Measurements from ENCODE around the genes SEMG1, SLPI, EPPIN and WFDC10A.

DNA sequence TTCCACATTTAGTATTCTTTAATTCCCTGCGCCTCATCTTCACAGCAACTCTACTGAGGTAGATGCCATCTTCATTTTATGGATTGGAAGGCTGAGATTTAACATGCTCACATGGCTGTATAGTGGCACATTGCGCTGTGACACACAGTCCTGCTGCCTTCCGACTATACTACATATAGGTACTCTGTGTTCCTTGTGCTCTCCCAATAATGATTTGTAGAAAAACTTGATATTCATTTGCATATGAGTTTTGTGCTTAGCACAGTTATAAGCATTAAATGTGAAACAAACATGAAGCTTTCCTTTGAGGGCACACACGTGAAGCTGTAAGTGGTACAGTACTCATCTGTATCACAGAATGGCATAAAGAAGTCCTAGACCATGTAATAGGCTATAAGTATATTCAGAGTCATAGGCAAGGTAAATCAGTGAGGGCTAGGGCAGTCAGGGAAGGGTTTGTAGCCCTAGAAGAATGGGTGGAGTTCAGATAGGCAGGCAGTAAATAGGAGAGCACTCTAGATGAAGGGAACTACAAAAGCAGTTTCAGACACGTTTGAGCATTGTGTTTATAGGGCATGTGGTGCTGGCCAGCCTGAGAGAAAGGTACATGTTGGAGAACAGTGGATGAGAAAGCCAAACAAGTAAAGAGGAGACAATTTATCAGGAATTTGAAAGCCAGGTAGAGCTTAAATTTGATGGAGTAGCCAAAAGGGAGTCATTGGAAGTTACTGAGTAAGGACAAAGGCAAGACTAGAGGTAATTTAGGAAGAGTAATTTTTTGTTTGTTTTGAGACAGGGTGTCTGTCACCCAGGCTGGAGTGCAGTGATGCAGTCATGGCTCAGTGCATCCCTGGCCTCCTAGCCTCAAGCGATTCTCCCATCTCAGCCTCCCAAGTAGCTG, 9.4 kb downstream of the YWHAB start:
- PRO-cap: no peak

GRCh38 chr20:44907612-44908461, 2.0 kb upstream of the PABPC1L start:
- PRO-cap: no peak

DNA sequence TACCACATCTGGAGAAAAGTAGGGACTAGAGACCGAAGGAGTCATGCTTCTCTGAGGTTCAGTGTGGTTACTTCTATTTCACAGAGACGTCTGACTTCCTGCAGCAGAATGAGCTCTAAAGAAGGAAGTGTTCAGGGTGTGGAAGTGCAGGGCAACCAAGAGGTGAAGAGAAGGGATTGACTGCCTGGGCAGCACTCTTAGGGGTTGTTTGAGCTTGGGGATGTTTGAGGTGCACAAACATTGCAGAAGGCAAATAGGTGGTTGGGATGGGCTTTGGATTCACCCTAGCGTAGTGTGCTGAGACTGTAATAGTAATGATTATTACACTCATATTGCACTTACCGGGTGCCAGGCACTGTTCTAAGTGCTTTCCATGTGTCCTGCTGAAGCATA, 1.2 kb downstream of the STK4 start:
- PRO-cap: bidirectional peak, plus-strand start at position 128 of the sequence, minus-strand start at position 92 of the sequence

DNA sequence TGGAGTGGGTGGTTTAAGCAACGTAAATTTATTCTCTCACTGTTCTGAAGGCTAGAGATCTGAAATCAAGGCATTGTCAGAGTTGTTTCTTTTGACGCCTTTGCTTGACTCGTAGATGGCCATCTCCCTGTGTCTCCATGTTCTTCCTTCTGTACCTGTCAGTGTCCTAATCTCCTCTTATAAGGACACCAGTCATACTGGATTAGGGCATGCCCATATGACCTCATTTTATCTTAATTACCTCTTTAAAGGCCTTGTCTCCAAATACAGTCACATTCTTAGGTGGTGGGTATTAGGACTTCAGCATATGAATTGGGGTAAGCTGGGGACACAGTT, 2.5 kb downstream of the STK4 start:
- PRO-cap: no peak

GRCh38 chr20:45054943-45055206, 46.1 kb downstream of the KCNS1 start:
- PRO-cap: no peak

DNA sequence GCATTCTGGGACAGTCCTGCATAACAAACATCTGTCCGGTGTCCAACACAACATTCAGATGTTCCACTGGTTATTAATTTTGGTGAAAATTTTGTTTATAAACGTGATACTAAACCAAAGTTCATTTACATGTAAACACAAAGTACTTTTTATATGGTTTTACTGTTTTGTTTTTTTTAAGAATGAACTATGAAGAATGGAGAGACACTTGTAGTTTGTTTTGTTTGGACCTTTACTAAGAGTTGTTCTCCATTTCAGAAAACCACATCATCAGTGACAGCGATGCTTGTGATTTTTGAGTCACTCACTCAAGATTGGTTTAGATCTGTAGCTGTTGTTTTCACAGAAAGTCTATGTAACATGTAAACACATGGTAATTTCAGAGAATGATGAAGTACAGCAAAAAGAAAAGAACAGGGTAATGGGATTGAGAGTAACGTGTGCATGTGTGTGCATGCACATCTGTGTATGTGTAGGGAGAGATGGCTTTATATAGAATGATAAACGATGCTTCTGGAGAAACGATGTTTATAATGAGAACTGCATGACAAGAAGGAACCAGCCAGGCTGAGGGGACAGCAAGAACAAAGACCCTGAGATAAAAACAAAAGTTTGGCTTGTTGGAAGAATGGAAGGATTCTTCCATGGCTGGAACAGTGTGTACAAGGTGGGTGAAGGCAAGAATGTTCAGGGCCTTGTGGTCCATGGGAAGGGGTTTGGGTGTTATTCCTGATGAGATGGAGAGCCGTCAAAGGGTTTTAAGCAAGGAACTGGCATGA, 19.6 kb downstream of the KCNS1 start:
- PRO-cap: no peak

DNA sequence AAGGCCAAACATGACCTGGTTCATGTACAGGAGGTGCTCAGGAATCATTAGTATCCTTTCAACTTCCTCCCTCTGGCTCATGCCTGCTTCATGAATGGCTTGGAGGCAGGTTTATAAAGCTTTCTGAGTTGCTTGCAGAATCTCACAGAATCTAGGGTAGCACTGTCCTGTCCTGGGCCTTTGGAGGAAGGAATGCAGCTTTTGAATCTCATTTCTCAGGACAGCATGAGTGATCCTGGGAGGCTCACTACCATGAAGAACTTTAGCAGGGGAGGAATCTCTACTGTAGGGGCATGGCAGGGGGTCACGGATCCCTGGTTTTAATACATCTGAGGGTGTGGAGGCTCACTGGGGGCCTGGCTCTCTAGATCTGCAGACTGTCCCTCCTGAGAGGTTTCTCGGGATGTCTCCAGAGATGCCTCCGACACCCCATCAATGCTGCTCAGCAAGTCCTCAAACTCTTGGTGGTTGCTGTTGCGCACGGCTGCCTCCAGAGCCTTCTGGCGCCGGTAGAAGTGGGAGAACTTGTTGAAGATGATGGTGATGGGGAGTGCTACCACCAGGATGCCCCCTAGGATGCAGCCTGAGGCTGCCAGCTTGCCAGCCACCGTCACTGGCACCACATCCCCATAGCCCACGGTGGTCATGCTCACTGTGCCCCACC, 6.2 kb downstream of the KCNS1 start:
- PRO-cap: no peak

DNA sequence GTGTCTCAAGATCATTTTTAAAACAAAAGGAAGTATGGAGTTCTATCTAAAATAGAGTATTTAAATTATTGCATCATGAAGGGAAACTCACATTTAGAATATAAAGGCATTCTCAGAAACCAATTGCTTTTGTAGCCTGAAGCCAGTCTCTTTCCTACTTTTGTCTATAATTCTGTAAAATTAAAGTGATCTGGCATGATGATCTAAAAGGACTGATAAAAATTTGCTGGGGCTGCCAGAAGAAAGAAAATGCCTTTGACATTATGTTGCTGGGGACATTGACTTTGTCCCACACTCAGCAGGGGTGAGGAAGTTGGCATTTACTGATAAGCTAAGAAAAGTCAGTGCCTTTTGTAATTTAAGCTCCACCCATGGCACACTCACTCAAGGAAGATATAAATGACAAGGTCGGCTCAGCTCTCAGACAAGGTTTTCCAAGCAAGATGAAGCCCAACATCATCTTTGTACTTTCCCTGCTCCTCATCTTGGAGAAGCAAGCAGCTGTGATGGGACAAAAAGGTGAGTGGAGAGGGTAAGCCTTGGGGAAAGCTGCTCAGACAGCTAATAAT, at the start of gene SEMG1:
Gene SEMG1, plus strand, starts transcription at position 423 of the 569 bp plus-strand sequence.
- PRO-cap: no peak

DNA sequence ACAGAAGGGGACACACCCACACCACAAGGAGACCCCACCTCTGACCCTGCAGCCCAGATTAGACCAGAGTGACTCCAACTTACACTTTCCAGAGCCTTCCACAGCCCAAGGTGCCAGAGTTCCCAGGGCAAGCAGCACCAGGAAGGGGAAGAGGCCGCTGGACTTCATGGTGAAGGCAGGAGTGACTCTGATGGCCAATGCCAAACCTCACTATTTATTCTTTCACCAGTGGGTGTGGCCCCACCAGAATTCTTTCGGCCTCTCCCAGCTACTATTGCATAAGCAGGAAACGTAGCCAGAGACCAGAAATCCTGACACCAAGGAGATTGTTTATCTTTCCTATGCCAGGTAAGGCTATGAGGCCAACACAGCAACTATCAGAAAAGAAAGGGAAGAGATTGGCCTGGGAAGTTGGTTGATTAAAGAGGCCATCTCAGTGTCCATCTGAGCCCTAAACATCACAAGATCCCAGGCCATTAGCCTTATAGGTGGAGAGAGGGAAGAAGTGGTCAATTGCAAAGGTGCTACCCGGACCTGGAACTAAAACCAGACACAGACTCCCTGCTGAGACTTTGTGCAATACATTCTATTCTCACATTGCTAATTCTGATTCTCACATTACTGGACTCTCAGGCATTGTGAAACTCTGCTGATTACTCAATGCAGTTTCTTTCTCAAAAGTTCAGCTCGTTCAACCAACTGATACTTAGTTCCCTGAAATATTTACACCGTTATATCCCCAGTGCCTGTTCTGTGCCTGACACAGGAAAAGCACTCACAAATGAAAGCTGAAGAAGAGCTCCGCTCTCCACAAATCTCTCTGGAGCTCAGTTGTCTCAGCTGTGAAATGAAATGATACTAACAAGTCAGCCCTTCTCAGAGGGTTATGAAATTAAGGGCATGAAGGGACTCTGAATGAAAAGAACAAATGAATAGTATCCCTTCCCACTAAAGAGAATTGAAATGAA, at the start of gene SLPI:
Gene SLPI, minus strand, starts transcription at position 189 of the 968 bp plus-strand sequence.
- PRO-cap: unidirectional peak, minus-strand start at position 189 of the sequence

DNA sequence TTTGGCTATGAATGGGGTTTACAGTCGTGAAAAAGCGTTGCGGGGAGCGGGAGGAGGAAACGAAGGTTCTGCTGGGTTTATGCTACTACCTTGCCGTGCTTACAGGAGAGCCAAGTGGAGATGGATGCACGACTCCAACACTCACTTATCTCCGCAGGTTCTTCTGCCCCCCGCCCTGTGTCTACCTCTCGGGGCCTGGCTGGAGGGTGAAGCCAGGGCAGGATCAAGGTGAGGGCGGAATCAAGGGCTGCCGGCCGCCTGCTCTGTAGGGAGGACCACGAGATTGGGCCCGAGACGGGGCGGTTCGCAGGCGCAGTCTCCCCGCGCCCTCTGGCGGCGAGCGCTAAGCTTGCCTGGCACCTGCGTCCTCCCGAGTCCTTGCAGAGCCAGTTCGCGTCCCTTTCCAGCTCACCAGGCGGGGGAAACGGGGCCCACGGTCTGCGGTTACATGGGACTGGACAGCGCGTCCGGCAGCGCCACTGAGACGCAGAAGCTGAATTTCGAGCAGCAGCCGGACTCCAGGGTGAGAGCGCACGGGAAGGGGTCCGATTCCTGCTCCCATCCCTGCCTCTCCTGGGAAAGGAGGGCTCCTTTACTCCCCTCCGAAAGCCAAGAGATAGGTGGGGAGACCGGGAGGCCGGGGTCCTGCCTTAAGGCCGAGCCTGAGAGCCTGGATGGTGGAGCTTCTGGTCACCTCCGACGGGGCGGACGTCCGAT, 3.5 kb upstream of the MATN4 start:
- PRO-cap: no peak

- PRO-cap: no peak
Measured at GRCh38 chr20:45325471-45326300, 17.6 kb upstream of the MATN4 start.

- PRO-cap: no peak
Measured at GRCh38 chr20:45326301-45326782, 18.2 kb upstream of the MATN4 start.

DNA sequence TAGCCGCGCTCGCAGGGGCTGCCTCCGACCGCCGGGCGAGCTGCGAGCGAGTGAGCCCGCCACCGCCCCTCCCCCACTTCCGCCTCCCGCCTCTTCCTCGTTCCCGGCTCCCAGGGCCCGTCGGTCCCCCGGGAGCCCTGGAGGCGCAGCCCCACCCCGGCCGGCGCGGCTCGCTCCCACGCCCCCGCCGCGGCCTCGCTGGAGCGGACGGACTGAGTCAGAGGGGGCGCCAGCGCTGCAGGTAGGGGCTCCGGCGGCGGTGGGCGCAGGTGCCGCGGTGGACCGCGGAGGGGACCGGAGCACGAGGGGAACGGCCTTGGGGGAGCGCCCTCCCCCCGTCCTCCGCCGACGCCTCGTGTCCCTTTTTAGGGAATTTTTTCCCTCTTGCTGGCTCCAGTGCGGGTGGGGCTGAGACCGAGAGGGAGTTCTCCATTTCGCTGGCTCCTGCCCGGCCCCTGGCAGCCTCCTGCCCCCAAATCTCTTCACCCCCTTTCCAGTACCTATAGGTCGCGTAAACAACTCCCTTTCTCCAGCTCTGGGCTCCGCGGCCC, 1.5 kb upstream of the DBNDD2 start:
- PRO-cap: bidirectional peak, plus-strand start at position 206 of the sequence, minus-strand start at position 52 of the sequence

- PRO-cap: no peak
Measured at GRCh38 chr20:45408767-45409090, 640 bp downstream of the DBNDD2 start.

- PRO-cap: no peak
Measured at GRCh38 chr20:45447512-45447869, 22.1 kb upstream of the WFDC2 start.

- PRO-cap: bidirectional peak, plus-strand start at chr20:45500364, minus-strand start at chr20:45500133
Measured at GRCh38 chr20:45499882-45500678, 15.3 kb downstream of the SPINT3 start.

GRCh38 chr20:45547243-45547597, at the start of gene EPPIN:
TSS of gene EPPIN (minus strand) at chr20:45547401.
- PRO-cap: no peak

GRCh38 chr20:45629487-45629795, at the start of gene WFDC10A:
TSS of gene WFDC10A (plus strand) at chr20:45629739.
- PRO-cap: no peak

DNA sequence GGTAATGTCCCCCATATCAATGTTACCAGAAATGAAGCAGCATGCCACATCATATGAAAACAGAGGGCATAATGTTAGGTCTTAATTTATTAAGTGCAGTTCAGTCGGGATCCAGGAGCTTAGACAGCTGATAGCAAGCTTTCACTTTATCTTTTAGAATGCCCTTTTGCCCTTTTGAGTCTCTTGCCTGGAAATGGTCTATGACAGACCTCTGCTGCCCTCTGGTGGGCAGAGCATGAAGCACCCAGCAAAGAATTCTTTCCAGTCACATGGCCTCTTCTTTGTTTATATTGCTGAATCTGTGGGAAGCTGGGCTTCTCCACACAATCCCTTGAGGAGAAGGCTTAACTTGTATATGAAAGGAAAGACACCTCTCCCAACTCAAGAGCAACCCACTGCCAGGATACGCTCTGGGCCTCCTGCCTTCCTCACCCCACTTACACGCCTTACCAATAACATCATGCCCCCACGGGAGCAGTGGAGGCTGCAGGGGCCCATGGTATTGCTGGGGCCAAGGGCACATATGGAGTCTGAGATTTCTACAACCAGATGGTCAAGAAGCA, 20.5 kb downstream of the WFDC3 start:
- PRO-cap: no peak

DNA sequence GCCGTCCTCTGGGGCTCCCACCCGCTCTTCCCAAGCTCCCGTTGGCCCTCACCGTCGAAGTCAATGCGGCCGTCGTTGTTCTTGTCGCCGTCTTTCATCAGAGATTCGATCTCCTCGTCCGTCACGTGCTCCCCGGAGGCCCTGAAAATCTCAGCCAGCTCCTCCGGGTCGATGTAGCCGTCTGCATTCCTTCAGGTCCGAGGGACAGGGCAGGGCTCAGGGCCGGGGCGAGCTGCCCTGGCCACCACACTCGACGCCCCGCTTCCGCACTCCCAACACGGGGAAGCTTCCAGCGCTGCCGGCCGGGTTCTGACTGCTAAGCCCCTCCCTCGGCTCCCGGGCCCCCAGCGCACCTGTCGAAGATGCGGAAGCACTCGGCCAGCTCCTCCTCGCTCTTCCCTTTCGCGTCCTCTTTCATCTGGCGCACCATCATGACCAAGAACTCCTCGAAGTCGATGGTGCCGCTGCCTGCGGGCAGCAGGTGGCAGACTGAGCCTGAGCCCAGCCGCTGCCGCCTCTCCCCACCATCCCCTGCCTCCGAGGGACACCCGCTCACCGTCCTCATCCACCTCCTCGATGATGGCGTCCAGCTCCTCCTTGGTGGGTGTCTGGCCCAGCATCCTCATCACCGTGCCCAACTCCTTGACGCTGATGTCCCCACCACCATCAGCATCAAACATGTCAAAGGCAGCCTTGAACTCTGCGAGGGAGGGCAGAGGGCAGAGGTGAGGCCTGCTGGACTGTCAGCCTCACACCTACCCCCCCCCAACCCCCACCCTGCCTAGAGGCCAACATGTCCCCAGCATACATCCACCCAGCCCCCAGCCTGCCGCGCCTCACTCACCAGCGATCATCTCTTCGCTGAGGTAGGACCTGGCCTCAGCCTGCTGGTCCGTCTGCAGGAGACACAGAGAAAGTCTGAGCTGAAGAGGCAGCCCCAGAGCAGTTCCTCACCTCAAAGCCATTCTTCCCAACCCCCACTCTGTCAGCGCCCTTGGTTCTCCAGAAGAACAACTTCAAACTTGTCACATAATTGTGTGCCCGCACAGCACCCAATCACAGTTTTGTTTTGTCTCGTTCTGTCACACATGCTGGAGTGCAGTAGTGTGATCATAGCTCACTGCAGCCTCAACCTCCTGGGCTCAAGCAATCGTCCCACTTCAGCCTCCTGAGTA, 2.8 kb downstream of the TNNC2 start:
- PRO-cap: no peak

All from colonic mucosa (tissue), 1 donor.